Jejunum (tissue), 1 donor: Measurements from ENCODE around the genes RNPEPL1 and PPP1R7.

GRCh38 chr2:240399887-240400218, 35.6 kb upstream of the GPC1 start:
- PRO-cap, result unidirectional peak, minus-strand start at chr2:240400091

- PRO-cap, result no peak
Observed at GRCh38 chr2:240433736-240434523, 1.5 kb upstream of the GPC1 start.

DNA sequence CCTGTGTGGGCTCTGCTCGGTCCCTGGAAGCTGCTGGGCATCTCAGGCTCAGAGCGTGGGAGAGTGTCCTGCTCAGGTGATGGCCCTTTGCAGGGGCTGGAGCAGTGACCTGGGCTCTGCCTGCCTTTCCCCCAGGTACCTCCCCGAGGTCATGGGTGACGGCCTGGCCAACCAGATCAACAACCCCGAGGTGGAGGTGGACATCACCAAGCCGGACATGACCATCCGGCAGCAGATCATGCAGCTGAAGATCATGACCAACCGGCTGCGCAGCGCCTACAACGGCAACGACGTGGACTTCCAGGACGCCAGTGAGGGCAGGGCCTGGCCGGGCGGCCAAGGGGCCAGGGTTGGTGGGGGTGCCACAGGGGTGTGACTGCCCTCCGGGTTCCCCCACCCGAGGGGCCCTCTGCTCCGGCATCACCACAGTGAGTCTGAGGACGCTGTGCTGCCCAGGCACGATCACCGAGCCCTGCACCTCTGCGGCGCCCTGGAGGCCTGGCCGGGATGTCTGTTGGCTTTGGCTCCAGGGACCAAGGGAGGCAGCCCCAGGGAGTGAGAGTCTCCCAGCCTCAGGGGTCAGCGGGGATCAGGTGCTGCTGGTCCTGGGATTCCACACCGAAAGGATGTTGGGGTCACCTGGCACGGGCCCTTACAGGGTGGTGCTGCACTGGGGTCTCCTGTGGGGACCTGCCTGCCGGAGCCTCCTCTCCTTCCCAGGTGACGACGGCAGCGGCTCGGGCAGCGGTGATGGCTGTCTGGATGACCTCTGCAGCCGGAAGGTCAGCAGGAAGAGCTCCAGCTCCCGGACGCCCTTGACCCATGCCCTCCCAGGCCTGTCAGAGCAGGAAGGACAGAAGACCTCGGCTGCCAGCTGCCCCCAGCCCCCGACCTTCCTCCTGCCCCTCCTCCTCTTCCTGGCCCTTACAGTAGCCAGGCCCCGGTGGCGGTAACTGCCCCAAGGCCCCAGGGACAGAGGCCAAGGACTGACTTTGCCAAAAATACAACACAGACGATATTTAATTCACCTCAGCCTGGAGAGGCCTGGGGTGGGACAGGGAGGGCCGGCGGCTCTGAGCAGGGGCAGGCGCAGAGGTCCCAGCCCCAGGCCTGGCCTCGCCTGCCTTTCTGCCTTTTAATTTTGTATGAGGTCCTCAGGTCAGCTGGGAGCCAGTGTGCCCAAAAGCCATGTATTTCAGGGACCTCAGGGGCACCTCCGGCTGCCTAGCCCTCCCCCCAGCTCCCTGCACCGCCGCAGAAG, 30.3 kb downstream of the GPC1 start:
- PRO-cap, result no peak

DNA sequence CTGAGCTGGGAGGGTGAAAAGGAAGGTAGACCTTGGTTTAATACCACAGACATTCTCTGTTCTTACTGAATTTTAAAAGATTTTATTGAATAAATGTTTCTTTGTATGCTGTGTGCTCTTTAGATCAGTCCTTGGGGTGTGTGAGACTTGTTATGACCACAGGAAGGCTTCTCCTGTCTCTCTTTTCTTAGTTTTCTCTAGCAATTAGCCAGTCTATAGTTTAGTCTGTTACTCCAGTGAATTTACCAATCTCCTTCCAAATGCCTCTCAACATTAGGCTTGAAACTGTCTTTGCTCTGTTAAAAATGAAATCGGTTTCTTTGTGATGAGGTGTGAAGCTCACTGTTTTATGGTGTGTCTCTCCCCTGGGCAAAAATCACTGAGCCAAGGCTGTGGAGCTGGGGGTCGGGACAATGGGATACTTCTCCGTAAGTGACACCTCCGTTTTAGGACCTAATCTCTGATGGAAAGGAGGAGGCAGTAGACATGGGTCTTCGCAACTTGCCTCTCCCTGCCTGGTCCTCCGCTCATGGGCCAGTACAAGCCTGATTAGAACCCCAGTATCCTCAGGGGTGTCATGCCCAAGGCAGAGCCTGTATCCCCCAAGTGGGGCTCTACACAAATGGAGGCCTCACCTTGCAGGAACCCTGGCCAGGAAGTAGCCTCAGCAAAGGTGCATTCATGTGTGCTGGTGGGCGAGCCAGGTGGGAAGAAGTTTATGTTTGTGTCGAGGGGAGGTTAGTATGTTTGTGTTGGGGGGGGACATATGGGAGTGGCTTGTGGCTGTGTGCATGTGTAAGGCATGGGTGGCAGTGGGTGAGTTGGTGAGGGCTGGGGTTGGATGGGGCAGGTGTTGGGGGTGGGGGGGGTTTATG, 60.1 kb downstream of the ANKMY1 start:
- PRO-cap, result no peak

- PRO-cap, result bidirectional peak, plus-strand start at chr2:240561315, minus-strand start at chr2:240561040
Observed at GRCh38 chr2:240561141-240561689, 1.1 kb downstream of the DUSP28 start.

DNA sequence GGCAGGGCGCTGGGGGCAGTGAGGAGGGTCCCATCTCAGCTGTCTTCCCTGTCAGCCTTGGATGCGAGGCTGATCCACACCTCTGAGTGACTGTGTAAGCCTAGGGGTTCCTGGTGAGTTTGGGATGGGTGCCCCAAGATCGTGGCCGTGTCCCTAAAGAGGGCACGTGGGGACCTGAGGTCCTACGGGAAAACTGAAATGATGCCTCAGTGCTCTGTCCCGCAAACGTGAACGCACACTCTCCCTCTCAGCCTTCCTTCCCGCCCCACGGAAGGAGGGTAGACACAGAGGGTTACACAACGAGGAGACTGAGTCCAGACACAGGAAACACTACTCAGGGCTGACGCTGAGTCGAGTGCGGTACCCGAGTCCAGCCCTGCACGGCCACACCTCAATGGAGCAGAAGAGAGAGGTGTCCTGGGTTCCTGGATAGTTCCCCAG, 1.2 kb upstream of the RNPEPL1 start:
- PRO-cap, result no peak

DNA sequence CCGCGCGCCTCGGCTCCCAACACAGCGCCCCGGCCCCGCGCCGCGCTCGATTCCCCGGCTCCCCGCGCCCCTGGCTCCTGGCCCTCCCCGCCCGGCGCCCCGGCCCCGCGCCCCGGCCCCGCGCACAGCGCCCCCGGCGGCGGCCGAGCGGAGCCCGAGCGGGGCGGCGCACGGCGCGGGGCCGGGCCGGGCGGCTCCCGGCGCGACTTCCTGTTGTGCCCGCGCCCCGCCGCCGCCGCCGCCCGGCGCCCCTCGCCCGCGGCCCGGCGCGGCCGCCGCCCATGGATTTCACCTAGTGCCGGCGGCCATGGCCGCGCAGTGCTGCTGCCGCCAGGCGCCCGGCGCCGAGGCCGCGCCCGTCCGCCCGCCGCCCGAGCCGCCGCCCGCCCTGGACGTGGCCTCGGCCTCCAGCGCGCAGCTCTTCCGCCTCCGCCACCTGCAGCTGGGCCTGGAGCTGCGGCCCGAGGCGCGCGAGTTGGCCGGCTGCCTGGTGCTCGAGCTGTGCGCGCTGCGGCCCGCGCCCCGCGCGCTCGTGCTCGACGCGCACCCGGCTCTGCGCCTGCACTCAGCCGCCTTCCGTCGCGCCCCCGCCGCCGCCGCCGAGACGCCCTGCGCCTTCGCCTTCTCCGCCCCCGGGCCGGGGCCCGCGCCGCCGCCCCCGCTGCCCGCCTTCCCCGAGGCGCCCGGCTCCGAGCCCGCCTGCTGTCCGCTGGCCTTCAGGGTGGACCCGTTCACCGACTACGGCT, at the start of gene RNPEPL1:
RNPEPL1 (plus strand) TSS at position 205 of the 746 bp plus-strand sequence.
- PRO-cap, result bidirectional peak, plus-strand start outside the sequence, minus-strand start at position 72 of the sequence; bidirectional peak, plus-strand start at position 454 of the sequence, minus-strand start at position 436 of the sequence

DNA sequence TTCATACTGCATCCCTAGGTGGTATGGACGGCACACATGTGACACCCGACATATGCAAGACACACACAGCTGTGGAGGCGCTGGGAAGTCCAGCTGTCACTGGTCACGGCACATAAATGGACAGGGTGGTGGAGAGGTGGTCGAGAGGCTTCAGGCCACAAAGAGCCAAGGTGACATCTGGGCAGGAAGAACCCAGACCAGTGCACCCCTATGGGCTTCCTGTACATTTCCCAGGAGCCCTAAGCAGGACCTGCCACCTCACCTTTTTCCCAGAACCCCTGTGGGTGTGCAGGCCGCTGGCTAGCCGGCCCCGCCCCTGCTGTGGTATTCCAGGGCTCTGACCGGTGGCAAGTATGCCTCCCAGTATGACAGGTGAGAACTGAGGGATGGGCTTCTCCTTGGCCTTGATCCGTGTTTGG, 1.5 kb downstream of the RNPEPL1 start:
- PRO-cap, result no peak

DNA sequence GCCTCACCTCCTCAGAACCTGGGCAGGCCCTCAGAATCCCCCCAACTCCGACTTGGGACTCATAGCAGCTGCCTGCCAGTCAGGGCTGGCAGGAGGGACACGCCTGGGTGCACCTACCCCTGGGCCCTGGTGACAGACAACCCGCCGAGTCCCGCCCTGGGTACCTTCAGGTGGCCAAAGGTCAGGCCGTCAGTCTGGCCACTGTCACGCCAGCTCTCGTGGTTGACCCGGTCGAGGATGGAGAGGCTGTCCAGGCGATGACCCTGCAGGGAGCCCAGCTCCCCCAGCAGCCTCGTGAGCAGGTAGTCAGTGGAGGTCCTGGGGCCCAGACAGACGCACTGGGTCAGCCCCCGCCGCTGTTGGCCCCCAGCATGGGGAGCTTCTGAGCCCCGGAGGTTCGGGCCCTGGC, 6.1 kb downstream of the MAB21L4 start:
- PRO-cap, result no peak

DNA sequence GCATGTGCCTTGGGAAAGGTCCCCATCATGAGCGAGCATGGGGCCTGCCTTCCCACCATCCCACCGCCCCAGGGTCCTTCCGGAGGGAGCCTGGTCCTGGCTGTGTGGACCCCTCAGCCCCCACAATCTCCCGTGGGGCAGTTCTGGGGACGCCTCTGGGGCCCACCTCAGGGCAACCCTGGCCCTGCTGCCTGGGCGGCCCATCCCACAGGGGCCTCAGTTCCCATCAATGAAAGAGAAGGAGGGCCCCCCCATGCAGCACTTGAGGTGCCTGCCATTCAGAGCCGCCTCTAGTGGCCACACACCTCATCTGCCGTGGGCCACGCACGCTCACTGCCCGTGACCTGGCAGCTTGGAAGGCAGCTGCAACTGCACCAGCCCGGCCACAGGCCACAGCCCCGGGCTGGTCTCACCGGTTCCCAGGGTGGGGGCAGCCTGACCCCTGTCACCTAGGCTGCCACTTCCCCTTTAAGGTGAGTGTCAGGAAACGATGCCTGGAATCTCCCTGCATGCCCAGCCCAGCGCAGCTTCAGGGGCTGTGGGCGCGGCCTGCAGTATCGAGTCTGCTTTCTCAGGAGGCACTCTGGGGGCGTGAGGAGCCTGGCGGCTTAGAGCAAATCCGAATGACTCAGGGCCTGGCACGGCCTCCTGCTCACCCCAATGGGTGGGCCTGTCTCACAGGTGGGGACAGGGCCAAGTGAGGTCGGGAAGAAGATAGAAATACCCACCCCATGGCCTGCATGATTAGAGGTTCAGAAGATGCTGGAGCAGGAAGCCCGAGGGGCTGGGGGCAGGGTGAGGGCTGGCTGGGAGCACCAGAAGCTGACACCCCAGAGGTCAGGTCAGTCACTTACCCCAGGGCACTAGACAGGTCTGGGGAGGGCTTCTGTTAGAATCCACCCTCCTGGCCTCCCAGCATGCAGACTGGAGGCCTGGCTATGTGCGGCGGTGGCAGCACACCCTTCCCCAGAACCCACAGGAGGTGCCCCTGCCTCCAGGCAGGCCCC, 2.5 kb downstream of the MAB21L4 start:
- PRO-cap, result no peak

DNA sequence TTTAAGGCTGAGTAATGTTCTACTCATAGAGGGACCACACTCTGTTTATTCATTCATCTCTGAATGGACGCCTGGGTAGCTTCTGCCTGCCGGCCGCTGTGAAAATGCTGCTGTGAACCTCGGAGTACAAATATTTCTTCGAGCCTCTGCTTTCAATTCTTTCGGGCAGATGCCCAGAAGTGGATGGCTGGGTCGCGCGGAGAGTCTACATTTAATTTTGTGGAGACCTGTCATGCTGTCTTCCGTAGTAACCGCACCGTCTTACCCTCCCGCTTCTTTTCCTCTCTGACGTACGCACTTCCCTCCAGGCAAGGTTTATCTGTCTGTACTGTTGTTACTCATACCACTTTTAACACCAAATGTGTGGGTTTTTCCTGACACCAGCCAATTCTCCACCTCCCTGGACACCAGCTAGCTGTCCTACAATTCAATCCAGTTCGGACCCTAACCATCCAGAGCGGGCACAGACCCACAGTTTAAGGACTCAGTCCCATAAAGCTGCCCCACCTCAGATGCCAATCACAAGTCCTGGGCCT, 5.8 kb downstream of the CROCC2 start:
- PRO-cap, result no peak

GRCh38 chr2:240998905-240999517, 593 bp downstream of the SNED1 start:
- PRO-cap, result no peak

DNA sequence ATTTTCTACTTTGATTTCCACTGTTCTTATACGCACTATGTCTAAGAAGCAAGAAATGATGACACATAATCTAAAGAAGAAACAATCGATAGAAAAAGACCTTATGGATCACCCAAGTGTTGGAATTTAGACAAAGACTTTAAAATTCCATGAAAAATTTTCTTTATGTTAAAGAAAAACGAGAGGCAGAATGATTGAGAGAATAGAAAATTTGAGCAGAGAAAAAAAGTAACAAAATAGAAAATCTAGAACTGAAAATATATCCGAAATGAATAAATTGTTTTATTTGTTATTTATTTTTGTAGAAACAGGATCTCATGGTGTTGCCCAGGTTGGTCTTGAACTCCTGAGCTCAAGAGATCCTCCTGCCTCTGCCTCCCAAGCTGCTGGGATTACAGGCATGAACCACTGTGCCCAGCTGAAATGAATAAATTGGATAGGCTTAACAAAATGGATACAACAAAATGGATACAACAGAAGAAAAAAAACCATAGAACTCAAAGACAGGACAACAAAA, 46.0 kb downstream of the MTERF4 start:
- PRO-cap, result no peak

DNA sequence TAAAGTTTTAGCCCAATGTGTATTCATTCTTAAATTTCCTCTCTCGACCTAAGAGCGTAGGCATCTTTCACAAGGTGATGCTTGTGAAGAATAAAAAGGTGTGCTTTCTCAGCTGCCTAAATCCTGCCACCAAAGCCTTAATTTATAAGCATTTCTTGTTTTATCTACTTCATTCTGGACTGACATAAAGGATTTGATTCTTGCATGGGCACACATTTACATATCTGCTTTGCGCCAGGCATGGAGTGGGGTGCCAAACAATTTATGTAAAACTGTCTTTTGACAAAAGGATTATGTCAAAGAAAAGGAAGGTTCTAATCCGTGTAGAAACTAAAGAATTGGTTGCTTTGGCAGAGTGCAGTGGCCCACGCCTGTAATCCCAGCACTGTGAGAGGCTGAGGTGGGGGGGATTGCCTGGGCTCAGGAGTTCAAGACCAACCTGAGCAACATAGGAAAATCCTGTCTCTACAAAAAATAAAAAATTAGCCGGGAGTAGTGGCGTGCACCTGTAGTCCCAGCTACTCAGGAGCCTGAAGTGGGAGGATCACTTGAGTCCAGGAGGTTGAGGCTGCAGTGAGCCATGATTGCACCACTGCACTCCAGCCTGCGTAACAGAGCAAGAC, 1.0 kb upstream of the MTERF4 start:
- PRO-cap, result no peak

- PRO-cap, result no peak
Observed at GRCh38 chr2:241126280-241127369, 22.6 kb downstream of the PASK start.

DNA sequence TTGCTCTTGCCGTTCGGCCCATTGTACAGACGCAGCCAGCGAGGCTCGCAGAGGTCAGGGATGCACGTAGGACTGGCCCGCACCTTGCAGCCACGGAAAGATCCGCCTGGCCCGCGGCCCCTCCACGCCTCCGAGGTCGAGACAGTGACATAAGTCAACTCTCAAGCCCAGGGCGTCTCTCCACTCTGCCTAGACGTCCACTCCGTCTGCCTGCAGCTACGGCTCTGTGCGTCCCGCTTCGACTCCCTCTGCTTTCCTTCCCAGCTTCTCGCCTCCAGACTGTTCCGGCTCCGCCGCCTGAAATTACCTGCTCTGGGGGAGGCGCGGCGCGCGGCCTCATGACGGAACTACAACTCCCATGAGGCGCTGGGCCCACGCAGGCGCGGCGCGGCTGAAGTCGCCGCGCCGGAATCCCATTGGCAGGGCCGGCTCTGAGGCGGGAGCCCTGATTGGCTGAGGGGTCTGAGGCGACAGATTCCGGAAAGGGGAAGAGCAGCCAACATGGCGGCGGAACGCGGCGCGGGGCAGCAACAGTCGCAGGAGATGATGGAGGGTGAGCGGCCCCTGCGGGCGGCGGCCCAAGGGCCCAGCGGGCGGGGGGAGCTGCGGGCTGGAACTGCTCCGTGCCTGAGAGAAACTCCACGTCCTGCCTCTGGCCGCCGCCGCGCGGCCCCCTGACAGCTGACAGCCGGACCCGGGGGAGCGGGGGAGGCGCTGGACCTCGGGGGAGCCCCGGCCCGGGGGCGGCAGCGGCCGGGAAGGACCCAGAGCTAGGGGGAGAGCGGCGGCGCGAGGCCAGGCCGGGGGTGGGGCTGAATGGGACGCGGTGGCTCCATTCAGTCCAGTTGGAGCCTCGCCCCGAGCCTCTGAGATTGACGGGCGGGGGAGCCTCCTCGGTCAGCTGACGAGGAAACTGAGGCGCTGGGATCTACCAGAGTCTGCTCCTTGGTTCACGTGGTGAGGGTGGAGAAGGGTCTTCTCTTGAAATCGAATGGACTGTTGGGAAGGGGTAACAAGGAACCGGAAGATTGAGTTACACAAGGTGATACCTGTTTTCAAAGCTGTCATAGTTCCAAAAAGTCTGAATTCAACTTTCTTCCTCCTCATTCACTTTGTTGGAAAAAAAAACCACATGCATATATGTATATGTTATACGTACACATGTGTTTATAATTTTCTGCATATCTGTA, at the start of gene PPP1R7:
PPP1R7 (plus strand) TSS at position 473 of the 1,190 bp plus-strand sequence.
- PRO-cap, result bidirectional peak, plus-strand start at position 473 of the sequence, minus-strand start at position 278 of the sequence; unidirectional peak, minus-strand start at position 868 of the sequence

DNA sequence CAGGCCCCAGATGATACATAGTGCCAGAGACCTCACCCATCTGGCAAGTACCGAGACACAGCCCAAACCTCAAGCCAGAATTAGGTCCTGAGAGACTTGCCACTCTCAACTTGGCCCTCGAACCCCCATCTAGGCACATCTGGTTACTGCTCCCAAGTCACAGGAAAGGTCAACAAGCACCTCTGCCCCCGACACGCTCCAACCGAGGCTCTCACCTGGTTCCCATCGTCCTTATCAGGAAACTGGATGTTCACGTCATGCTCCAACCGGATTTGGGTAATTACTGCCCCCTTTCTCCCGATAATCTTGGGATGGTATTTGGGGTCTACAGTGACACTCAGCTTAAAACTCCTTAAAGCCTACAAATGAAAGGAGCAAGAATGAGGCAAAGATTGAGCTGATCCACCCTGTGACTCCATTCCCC, 45.1 kb downstream of the ANO7 start:
- PRO-cap, result no peak

- PRO-cap, result no peak
Observed at GRCh38 chr2:241264357-241264863, 51.1 kb downstream of the HDLBP start.

DNA sequence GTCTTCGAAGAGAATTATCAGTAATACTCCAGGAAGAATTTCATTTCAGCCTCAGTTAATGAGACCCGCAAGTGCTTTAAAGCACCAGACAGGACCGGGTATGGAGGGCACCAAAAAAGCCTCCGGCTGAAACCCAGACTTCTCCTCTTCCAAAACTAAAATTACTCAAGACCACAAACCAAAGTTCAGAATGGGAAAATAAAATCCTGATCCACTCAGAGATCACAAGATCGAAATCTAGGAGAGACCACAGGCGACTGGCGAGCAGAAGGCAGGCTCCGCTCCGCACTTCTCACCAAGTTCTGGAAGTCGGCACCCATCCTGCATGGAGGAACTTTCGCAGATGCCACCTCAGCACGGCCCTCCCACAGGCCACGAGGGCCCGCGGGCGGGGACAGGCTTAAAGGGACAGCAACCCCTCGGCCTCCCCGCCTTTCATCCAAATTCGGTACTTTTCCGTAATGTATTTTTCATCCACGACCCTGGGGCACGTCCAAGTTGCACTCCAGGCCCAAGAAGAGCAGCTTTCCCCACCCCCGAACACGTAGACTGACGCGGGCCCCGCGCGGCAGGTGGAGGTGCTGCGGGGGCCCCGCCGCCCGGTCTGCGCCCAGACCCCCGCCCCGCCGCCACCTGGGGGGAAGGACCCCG, 43.7 kb downstream of the HDLBP start:
- PRO-cap, result bidirectional peak, plus-strand start at position 547 of the sequence, minus-strand start at position 304 of the sequence

GRCh38 chr2:241279412-241280500, 35.7 kb downstream of the HDLBP start:
- PRO-cap, result no peak